Monocyte (primary cell): ENCODE data around the gene NEIL1.

DNA sequence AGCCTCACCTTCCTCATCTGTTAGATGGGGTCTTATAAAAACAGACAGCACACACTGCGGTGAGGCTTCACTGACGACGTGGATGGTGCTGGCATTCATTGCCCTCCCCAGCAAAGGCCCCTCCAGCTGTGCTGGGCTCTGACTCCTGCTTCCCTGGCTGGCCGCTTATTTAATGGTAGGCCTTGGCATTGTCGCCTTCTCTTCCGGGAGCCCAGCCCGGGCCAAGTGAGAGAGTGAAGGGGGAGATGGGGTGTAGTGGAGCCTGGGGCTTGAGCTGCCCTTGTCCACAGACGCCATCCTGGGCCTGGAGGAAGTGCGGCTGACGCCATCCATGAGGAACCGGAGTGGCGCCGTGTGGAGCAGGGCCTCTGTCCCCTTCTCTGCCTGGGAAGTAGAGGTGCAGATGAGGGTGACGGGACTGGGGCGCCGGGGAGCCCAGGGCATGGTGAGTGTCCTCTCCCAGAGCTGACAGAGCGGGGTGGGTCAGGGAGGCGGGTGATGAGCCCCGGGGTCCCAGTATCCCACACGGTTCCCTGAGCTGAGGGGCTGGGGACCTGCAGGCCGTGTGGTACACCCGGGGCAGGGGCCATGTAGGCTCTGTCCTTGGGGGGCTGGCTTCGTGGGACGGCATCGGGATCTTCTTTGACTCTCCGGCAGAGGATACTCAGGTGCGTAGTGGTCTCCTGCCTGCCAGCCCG is 3.4 kb downstream of the LMAN1L start:
- PRO-cap, 2 experiments: no peak in any of the 2 experiments

DNA sequence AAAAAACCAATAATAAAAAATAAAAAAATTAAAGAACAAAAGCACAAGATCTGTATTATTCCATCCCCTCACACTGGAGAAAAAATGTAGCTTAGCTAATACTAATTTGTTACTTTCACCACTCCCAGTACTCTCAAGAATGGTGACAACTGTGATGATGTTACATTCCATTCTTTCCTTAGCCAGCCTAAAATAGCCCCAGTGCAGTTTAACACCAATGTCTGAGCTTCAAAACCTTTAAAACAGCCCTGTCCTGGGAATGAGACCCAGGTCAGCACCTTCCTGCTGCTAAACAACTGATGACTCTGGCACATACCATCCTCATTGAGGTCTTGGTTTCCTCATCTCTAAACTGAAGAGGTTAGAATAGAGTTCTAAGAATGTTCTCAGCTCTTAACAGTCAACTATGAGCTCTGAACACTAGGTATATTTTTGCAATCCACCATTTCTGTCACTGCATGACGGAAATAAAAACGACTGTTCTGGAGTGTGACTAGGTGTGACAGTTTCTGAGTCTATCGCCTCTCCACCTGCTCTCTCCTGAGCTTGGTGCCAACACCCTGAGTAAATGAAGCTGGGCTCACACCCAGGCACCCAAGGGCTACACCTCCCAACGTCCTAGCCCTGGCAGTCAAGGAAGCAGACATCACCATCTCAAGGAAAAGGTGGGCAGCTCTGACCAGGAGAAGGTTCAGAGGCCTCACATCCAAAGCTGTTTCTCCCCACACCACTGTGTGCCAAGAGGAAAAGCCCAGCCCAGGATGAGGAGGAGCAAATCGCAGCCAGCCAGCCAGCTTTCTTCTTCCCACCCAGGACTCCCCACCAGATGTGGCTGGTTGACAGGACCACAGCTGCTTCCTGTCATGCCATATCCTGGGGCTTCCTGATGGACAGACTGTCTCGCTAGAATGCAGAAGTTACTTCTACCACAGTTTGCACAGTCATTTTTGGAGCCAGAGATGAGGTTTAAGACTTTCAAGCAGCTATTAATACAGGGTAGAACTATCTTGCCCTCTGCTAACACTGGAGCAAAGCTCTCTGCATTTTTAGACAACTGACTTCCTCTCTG is 3.5 kb downstream of the SCAMP2 start:
- PRO-cap, 2 experiments: peak in 1 of 2 experiments; most common minus-strand start position 830 of the sequence (in 1)

DNA sequence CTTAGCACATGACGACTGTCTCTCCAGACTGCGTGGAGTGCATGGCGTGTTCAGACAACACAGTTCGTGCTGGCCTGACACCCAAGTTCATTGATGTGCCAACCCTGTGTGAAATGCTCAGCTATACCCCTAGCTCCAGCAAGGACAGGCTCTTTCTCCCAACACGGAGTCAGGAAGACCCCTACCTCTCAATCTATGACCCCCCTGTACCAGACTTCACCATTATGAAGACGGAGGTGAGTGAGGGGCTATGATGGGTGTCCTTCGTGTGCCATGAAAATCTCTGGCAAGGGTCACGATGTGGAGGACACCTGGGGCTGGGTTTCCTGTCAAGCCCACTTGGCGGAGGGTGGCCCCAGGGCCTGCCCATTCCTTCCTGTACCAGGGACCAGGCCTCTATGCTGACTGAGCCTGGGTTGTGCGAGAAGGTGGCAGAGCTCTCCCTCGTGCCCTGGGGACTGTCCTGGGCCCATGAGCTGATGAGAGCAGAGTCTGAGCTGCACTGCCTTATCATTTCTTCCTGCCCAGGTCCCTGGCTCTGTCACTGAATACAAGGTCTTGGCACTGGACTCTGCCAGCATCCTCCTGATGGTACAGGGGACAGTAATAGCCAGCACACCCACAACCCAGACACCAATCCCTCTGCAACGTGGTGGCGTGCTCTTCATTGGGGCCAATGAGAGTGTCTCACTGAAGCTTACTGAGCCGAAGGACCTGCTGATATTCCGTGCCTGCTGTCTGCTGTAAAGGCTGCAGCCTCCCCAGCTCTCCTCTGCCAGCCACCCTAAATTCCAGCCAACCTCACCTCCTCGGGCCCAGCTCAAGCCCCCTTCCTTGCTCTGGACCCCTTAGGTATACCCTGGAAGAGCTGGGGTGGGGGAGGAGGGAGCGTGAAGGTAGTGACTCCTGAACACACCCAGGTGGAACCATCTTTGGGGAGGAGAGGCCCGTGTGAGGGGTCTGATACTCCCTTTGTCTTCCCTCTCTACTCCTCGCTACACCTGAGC is 7.4 kb downstream of the MPI start:
- PRO-cap, 2 experiments: no peak in any of the 2 experiments

DNA sequence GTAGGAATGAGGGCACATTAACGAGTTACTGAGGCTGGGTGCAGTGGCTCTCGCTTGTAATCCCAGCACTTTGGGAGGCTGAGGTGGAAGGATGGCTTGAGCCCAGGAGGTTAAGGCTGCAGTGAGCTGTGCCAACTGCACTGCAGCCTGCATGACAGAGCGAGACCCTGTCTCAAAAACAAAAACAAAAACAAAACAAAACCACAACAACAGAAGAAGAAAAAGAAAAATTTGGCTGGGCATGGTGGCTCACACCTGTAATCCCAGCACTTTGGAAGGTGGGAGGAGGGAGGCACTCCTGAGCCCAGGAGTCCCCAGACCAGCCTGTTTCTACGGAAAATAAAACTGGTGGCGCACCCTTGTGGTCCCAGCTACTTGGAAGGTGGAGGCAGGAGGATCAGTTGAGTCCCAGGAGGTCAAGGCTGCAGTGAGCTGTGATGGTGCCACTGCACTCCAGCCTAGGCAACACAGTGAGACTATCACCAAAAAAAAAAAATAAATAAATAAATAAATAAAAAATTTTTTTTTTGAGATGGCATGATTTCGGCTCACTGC is 2.7 kb downstream of the COX5A start:
- PRO-cap, 2 experiments: no peak in any of the 2 experiments

DNA sequence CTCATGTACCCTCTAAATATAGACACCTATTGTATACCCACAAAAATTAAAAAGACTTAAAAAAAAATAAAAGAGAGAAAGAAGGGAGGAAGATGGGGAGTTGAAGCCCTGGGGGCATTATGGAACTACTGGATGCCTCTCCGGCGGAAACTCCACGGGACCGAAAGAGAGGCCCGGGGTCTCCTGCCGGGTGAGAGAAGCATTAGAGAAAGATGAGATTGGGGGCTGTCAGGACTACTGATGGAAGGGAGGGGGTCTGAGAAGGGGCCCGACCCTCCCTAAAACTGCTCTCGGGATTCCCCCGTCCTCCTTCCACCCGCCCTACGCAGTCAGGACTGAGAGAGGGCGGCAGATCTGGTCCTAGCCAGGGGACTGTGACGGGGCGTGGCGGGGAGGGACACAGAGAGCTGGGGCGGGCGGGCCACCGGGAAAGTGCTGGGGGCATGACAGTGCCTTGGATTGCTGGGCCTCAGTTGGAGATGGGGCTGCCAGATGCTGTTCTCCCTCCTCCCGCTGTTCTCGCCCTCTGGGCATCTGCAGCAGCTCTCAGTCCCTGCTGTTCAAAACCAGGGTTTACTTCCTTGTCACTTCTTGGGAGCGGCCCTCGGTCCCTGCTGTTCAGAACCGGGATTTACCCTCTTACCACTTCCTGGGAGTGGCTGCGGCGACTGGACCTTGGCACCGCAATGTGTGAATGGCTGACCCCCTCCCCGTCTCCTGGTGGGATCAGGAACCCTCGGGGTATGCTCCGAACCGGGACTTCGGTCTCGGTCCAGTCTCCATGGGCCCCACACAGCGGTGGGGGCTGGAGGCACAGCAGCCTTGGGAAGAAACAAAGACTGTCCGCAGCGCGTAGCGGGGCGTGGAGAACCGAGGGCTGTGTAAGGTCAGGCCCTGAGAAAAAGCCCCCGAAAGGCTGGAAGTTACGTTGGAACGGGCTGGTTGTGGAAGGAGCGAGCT is 1.8 kb upstream of the RPP25 start:
- PRO-cap, 2 experiments: no peak in any of the 2 experiments

GRCh38 chr15:75007385-75007612 is 11.9 kb downstream of the SCAMP5 start:
- PRO-cap, 2 experiments: no peak in any of the 2 experiments

- PRO-cap, 2 experiments: no peak in any of the 2 experiments
Measured at GRCh38 chr15:75019504-75020391, 3.6 kb upstream of the PPCDC start.

DNA sequence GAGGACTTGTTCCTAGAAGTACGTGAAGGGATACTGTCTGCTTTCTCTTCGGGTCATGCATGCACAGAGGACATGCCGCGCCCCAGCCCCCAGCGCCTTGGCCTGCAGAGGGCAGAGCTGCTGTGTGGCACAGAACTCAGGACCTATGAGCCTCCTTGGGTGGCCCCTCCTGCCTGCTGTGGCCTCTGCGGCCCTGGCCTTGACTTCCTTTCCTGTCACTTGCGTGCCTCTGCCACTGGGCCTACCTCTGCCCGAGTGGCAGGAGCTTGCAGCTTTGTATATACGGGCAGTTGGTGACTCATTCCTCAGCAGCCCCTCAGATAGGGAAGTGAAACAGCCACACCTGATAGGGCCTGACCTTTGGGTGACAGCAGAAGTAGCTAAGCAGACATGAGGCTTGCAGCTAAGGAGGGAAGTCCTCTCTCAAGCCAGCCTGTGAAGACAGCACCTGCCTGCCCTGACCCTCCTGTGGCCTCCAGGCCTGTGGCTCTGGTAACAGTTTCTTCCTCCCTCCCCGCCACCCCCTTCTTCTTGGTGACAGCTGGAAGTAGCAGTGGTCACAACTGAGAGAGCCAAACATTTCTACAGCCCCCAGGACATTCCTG is 19.6 kb downstream of the PPCDC start:
- PRO-cap, 2 experiments: peak in 2 of 2 experiments; most common plus-strand start position 415 of the sequence (in 1); most common minus-strand start position 249 of the sequence (in 2)

GRCh38 chr15:75178155-75179204 is 23.2 kb upstream of the C15orf39 start:
- PRO-cap, 2 experiments: peak in 1 of 2 experiments; most common plus-strand start chr15:75178740 (in 1); most common minus-strand start chr15:75178499 (in 1)

- PRO-cap, 2 experiments: peak in 1 of 2 experiments; most common minus-strand start chr15:75198728 (in 1)
Measured at GRCh38 chr15:75198503-75199054, 3.1 kb upstream of the C15orf39 start.

GRCh38 chr15:75299211-75299556 is 16.5 kb downstream of the GOLGA6D start:
- PRO-cap, 2 experiments: no peak in any of the 2 experiments

DNA sequence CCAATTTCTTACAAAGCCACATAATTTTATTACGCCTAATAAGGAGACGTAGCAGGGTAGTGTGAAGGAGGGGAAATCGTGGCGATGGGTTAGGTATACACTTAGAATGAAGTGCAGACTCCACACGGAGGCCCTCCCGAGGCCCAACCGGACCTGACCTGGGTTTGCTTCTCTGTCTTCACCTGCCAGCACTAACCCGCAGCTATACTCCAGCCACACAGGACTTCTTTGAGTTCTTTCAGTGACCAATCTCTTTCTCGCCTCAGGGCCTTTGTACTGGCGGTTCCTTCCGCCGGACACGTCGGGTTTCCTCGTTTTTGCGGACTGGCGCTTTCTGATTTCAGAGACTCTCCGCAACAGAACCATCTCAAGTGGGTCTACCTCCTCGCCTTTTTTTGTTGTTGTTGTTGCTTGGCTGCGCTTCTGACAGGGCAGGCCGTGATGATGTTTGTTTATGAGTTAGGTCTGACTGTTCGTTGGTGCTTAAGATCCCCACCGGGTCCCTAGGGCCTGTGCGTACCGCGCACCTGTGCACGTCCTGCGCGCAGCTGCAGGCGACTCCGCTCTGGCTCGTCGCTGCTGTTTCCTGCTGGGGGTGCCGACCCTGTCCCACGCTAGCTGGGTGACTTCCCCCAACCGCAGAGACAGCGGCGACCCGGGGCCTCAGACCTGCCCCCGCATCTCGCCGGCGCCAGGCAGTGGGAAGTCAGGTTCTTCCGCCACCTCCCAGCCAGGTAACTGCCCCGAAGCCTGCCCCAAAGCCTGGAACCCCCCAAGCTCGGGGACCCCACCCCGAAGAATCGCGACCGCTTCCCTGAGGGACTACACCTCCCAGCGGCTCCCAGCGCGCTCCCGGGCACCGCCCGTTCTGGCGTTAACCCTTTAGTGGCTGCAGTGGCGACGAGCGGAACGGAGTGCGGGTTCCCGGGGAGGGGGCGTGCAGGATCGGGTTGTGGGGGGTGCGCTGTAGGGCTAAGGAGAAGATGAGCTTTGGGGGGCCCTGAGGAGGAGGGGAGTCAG is at the start of gene NEIL1:
TSS of gene NEIL1 (plus strand) at position 300 of the 1,020 bp plus-strand sequence.
- PRO-cap, 2 experiments: peak in 2 of 2 experiments; most common plus-strand start position 680 of the sequence (in 2); most common minus-strand start position 562 of the sequence (in 1)

GRCh38 chr15:75347760-75348085 is 884 bp downstream of the NEIL1 start:
- PRO-cap, 2 experiments: no peak in any of the 2 experiments

DNA sequence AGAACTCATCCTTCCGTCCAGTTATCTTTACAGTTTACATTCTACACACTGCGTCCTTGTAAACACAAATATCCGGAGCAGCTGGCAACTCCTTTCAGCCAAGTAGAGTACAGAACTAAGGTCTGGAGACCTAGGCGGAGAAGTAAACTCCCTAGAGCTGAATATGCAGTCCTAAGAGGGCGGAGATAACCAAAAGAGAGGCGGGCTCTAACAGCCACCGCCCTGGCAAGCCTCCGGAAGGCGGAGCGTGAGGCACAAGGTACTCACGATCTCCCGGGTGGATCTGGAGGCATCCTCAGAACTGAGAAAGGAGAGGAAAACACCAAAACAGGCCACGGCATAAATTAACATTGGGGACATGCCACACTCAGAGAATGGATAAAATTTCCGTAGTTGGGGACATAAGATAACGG is 971 bp upstream of the SIN3A start:
- PRO-cap, 2 experiments: peak in 1 of 2 experiments; most common plus-strand start position 298 of the sequence (in 1); most common minus-strand start position 117 of the sequence (in 1)

GRCh38 chr15:75455694-75456512 is 4.4 kb upstream of the SIN3A start:
- PRO-cap, 2 experiments: peak in 2 of 2 experiments; most common plus-strand start chr15:75455967 (in 2); most common minus-strand start chr15:75455815 (in 2)

DNA sequence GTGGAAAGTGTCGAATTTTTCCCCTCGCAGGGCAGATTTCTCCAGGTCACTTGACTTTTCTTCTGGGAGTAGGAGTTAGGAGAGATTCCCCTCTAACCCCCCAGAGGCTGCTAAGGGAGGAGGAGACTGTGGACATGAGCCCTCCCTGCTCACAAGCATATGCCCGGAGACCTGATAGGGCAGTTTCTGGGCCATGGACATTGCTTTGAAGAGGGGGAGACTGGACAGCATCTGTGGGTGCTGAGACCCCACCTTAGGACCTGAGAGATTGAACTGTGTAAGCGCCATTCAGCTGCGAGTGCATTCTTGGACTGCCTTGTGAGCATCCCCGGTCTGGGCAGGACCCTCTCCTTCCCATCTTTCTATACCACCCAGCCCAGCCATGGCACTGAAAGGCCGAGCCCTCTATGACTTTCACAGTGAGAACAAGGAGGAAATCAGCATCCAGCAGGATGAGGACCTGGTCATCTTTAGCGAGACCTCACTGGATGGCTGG is 1.1 kb downstream of the SNX33 start:
- PRO-cap, 2 experiments: no peak in any of the 2 experiments

GRCh38 chr15:75663533-75664093 is 15.9 kb downstream of the SNX33 start:
- PRO-cap, 2 experiments: no peak in any of the 2 experiments

DNA sequence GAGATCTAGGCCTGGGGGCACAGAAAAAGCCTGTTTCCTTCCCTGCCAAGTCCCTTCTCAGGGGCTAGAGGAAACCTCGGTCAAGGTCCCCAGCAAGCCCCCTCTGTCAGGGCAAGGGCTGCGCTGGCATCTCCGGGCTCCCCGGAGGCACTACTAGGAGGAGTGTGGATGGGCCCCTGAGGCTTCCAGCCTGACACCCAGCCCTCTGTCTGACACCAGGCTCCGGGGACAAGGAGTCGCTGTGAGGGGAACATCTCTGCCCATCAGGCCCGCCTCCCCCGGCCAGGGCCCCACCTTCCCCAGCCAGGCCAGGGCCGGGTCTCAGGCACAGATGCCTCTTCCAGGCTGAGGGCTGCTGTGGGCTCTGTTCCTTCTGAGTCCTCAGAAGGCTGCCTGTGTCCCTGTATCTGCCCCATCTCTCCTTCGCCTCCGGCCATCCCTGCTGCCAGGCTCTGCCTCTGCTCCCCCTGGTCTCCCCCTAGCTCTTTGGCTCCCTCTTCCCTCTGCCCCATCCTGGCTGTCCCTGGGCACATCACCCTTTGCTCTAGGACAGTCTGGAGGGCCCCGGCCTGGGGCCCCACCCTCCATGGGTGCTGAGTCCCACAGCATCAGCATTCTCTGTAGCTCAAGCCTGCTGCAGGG is 15.7 kb downstream of the CSPG4 start:
- PRO-cap, 2 experiments: no peak in any of the 2 experiments

DNA sequence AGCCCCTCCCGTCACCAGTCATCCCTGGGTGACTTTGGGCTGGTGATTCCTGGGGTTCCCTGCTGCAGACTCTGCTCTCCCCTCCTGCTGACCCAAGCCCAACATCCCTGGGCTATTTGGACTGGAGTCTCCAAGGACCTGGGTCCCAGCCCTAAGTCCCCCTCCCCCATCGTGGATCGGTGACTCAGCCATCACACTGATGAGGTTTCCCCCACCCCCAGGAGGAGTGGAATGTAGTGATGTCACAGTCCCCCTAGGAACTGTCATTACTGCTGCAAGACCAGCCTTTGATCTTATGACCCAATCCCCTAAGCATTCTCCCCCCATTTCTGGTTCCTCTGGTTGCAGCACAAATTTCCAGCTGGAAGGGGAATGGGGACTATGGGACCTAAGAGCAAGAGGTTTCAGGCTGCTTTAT is 52.2 kb downstream of the ODF3L1 start:
- PRO-cap, 2 experiments: no peak in any of the 2 experiments

DNA sequence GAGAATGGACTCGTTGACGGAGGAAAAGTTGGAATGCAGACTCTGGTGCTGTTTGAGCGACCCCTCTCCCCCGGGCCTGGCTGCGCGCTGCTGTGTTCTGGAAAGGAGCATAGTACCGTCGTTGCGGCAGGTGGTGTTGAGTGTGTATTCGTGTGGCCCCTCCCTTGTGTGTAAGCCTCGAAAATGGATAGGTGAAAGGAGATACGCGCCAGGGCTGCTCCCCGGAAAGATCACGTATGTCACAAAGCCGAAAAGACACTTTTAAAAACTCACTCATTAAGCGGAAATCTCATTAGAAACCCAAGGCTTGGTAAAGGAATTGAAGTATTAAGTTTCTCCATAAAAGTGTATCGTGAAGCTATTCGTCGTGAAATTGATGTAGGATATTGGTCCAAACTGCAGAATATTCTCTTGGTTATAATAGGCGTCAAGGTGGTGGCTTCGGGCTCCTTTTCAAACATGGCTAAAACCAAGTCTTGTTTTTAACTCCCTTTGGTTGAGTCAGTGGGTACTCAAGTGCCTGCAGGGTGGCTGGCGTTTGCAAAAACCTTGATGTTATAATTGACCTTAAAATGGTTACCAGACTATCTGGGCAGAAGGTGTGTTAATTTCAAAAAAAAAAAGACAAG is 1.2 kb downstream of the UBE2Q2 start:
- PRO-cap, 2 experiments: no peak in any of the 2 experiments